HEK293 (cell line): Measurements from ENCODE around the gene SERPINA1.

DNA sequence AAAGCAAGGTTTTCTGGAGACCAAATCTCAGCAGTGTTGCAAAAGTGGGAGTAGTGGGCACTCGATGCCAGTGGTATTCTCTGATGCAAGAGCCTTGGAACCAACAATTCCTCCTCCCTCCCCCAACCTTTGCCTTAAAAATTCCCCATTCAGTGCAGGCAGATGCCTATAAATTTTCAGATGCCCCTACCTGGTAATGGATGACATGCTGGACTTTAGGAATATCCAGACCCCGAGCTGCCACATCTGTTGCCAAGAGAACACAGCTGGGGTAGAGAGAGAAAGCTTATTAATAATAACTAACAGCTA lies 23.4 kb downstream of the DDX24 start:
- PRO-cap = no peak
- RRBS, 2 experiments = no CpG with 5 or more reads among the region's 2 CpGs

- PRO-cap = no peak
- RRBS, 2 experiments = no CpG with 5 or more reads among the region's 2 CpGs
Measured at GRCh38 chr14:94059210-94059646, 21.8 kb downstream of the DDX24 start.

- PRO-cap = no peak
- RRBS, 2 experiments = no CpG with 5 or more reads among the region's 8 CpGs
Measured at GRCh38 chr14:94387013-94387798, 1.2 kb downstream of the SERPINA1 start.

- PRO-cap = no peak
- RRBS, 2 experiments = no CpG with 5 or more reads among the region's 29 CpGs
Measured at GRCh38 chr14:94387886-94389323, at the start of gene SERPINA1. Gene SERPINA1 (minus strand): TSS chr14:94388602.

GRCh38 chr14:94392055-94393137 lies 4.0 kb upstream of the SERPINA1 start:
- PRO-cap = no peak
- RRBS, 2 experiments = no CpG with 5 or more reads among the region's 12 CpGs

DNA sequence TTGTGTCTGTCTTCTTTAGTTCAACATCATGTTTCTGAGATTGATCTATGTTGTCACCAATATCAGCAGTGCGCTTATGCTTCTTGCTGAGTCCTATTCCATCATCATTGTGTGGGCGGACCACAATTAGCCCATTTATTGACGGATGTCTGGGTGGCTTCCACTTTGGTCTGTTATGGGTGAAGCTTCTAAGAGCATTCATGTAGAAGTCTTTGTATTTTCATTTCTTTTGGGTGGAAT lies 6.9 kb upstream of the SERPINA1 start:
- PRO-cap = no peak
- RRBS, 2 experiments = no CpG with 5 or more reads among the region's 3 CpGs

- PRO-cap = no peak
- RRBS, 2 experiments = no CpG with 5 or more reads among the region's 7 CpGs
Measured at GRCh38 chr14:94451052-94451616, 1.5 kb downstream of the SERPINA11 start.

DNA sequence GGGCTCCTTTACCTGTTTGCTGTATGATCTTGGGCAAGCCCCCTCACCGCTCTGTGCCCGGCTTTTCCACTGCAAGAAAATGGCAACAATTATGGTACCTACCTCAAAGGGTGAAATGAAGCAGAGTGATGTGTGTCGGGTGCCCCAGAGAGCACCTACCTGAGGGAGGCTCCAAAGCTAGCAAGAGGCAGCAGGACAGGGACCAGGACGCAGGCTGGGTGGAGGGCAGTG lies 1.9 kb downstream of the SERPINA3 start:
- PRO-cap = no peak
- RRBS, 2 experiments = no CpG with 5 or more reads among the region's 4 CpGs

DNA sequence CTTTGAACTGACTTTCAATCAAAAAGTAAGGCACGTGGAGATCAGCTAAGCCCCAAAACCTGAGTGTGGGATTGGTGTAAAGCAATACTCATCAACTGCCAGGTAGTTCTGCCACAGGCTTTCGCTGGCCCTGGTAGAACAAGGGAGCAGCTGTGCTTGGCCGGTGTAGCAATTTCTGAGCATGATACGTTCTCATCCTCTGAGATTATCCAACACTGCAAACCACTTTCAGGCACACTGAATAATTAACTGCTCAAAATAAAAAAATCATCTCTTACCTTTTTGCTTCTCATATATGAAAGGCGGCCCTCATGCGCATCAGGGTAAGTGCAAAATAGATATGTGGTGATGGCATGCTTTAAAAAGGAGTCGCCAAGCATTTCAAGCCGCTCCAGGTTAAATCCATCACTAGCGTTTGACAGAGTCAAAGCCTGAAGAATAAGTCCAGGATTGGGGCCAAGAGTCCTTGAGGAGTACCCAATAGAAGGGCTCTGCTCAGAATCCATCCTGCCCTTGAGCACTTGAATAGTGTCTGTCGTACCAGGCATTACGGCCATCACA lies 54.2 kb downstream of the DICER1 start:
- PRO-cap = no peak
- RRBS, 2 experiments = no CpG with 5 or more reads among the region's 11 CpGs

DNA sequence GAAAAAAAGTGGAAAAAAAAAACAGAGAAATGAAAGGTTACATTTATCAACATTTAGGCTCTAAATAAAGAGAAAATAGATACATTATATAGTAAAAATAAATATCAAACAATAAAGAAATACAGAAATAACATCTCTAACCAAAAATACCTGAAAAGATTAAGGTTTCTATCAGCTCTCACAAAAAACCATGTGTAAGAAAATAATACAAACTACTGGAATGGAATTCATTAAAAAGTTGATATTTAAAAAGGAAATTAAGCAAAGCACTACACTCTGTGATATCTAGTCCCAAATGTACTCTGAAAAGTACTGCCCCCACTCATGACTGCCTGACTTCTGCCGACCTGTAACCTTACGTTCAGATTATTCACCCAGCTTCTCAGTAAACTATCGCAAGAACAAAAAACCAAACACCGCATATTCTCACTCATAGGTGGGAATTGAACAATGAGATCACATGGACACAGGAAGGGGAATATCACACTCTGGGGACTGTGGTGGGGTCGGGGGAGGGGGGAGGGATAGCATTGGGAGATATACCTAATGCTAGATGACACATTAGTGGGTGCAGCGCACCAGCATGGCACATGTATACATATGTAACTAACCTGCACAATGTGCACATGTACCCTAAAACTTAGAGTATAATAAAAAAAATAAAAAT lies 18.9 kb downstream of the DICER1 start:
- PRO-cap = no peak
- RRBS, 2 experiments = no CpG with 5 or more reads among the region's 6 CpGs

GRCh38 chr14:95141952-95142623 lies 15.2 kb downstream of the DICER1 start:
- PRO-cap = no peak
- RRBS, 2 experiments = no CpG with 5 or more reads among the region's 4 CpGs

- PRO-cap = no peak
- RRBS, 2 experiments = no CpG with 5 or more reads among the region's 10 CpGs
Measured at GRCh38 chr14:95147531-95148123, 9.7 kb downstream of the DICER1 start.

GRCh38 chr14:95181269-95181854 lies 24.0 kb upstream of the DICER1 start:
- PRO-cap = no peak
- RRBS, 2 experiments = no CpG with 5 or more reads among the region's 8 CpGs

- PRO-cap = no peak
- RRBS, 2 experiments = no CpG with 5 or more reads among the region's 9 CpGs
Measured at GRCh38 chr14:95211733-95212508, 54.6 kb upstream of the DICER1 start.

GRCh38 chr14:95359912-95360360 lies 40.2 kb upstream of the CLMN start:
- PRO-cap = no peak
- RRBS, 2 experiments = 100% methylated on average over 1 of the region's 8 CpGs; no CpG with 5 or more reads in 1 of the 2 experiments

GRCh38 chr14:95526922-95527588 lies 7.8 kb upstream of the GLRX5 start:
- PRO-cap = no peak
- RRBS, 2 experiments = no CpG with 5 or more reads among the region's 4 CpGs

GRCh38 chr14:96095629-96096385 lies 56.6 kb downstream of the C14orf132 start:
- PRO-cap = no peak
- RRBS, 2 experiments = no CpG with 5 or more reads among the region's 16 CpGs

DNA sequence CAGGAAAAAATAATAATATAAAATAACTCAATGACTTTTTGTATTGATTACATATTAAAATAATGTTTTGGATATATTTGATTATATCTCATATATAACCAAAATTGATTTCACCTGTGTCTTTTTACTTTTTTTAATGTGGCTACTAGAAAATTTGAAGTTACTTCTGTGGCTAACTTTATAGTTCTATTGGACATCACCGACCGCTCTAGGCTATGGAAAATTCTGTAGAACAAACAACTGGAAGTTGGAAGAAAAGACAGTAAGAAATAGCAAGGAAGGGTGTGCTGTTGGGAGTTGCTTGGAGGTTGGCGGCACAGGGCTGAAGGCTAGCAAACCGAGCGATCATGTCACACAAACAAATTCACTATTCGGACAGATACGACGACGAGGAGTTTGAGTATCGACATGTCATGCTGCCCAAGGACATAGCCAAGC lies 18.1 kb downstream of the BDKRB2 start:
- PRO-cap = no peak
- RRBS, 2 experiments = no CpG with 5 or more reads among the region's 10 CpGs

- PRO-cap = no peak
- RRBS, 2 experiments = no CpG with 5 or more reads among the region's 5 CpGs
Measured at GRCh38 chr14:96267243-96267846, 11.3 kb downstream of the BDKRB1 start.

DNA sequence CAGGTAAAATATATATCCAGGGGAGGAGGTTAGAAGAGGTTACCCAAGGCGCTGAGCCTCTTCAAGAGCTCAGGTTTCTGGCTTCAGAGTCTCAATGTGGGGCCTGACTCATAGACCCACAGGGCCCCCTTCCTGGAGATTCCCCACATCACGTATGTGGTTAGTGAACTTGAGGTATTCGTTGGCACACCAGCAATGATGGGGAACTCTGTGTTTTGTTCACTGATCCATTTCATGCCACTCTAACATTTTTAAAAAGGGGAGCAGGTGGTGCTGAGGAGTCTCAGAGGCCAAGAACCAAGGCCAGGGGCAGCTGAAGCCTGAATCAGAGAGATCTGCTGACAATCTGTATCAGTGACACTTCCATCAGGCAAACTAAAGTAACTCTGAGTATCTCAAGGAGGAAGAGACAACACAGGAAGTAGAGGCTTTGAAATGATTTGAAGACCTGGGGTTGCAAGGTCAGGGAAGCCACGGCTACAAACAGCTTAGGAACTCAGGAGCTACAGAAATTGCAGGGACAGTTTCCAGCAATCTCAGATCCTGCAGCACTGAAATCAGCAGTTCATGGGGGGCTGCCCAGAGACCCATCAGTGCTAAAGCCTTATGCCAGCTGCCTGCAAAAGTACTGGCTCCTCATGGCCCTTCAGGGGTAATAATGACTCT lies 323.5 kb downstream of the VRK1 start:
- PRO-cap = no peak
- RRBS, 2 experiments = no CpG with 5 or more reads among the region's 4 CpGs